Aorta (tissue), 1 donor: Measurements from ENCODE around the genes HDAC1 and BSDC1.

- PRO-cap = no peak
These were observed 30.5 kb downstream of the ZCCHC17 start for GRCh38 chr1:31327302-31327755.

DNA sequence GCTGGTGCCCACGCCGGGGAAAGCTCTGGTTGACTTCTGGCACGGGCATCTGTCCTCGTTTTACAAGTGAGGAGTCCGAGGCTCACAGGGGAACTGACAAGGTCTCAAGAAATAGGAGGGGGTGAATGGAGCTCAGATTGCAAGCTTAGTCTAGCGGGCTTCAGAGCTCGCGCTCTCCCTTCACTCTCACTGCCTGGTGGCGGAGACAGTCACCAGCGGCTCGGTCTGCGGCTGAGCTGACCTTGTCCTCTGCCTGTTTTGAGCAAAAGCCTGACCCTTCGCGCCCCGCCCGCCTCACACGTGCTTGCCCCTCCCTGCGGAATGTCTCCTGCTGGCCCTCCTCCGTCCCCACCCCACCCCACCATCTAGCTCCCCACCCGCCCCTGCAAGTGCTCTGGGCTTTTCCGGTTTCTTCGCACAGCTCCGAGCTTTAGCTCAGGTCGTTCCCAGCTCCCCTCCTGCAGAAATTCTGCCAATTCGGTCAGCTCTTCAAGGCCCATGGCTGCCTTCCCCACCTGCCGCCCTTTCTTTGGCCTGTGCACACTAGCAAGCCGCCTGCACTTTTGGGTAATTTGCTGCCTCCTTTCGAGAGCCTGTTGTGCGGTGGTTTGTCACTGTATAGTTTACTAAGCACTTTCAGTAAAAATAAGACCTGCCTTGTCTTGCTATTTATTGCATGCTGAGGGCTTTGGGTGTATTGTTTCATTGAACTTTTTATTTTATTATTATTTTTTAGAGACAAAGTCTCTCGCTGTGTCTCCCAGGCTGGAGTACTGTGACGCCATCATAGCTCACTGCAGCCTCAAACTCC is 803 bp upstream of the FABP3 start:
- PRO-cap = bidirectional peak, plus-strand start at position 189 of the sequence, minus-strand start at position 260 of the sequence

DNA sequence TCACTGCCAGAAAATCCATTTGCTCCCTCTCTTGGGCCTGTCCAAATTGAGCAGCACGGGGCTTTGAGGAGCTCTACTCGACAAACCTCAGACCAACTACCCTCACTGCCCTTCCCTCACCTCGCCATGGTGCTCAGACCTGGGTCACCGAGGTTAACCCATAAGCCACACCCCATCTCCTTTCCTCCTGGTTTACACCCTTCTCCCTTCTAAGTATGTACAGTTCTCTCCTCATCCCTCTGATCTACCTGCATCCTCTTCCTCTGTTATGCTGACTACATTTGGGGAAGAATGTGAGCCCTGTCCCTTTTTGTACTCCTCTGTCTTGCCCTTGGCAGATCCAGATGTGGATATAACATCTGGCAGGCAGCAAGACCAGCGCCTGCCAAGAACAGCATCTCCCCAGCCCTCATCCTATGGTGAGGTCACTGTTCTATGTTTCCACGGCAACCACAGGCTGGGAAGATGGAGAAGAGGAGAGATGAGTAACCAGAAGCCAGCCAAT is 3.6 kb upstream of the FABP3 start:
- PRO-cap = no peak

- PRO-cap = no peak
These were observed 1.7 kb downstream of the SERINC2 start for GRCh38 chr1:31414458-31415357.

GRCh38 chr1:31563987-31564461 is 12.3 kb upstream of the TINAGL1 start:
- PRO-cap = no peak

DNA sequence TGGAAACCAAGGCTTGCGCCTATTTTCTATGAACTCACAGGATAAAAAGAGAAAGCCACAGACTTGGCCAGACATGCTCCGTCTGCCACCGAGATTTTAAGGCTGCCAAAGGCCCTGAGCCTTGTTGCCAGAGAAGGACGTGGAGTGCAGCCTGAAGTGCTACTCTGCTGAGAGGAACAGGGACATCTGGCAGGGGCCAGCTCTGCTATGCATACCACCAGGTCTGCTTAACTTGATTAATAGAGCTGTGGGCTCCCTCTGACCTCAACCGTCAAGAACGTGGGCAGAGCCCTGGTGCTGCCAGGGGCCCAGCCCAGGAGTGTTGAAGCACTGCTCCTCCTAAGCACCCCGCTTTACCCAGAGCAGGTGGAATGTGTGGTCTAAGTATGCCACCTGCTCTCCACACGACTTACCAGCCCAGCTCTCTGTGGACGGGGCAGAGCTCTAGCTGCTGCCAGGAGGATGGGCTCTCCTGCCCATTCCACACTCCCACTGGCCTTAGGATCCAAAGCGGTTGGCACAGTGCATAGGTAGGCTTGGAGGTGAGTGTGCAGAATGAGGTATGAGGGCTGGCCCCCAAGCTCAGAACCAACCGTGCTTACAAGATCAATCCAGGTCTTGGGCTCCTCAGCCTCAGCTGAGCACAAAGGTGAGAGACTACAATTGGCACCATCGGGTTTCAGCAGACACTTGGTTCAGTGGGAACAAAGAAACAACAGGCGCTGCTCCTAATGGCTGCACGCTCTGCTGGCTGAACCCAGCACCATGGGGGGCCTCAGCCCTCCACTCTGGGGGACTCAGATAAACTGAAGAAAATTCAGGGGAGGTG is 10.7 kb downstream of the HCRTR1 start:
- PRO-cap = no peak

DNA sequence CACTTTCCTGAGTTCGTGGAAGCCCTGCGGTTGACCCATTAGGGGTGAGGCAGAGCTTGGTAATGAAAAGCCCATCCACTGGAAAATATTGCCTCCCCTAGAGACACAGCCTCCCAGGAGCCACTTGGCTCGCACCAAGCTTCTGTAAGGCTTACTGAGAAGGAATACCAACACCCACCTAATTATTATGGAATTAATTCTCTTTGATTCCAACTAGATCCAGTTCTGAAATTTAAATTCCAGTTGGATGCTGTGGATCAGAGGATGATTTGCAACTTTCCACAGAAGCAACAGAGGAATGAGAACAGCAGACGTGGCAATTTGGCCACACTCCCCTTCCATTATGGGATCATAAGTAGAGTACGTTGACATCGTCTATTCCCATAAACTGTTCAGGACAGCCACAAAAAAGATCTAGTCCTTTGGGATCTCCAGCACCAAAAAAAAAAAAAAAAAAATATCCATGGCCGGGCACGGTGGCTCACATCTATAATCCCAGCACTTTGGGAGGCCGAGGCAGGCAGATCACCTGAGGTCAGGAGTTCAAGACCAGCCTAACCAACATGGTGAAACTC is 4.2 kb upstream of the PEF1 start:
- PRO-cap = no peak

DNA sequence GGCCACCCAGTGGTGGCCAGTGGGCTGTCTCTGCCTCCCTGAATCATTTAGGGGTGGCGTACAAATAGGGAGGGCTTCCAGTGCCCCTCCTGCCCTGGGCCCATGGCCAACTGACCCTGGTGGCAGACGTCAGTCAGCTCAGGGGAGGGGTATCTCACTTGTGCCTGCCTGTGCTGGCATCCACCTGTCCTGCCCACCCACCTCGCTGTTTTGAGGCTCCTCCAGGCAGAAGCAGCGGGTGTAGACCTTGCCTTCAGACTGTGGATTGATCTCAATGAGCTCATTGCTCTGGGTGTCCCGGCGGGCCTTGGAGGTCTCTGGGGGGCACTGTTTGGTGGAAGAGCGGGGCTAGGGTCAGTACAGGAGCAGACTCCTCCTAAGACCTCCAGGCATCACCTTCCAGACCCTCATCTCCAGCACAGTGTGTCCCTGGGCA is 7.0 kb downstream of the COL16A1 start:
- PRO-cap = no peak

DNA sequence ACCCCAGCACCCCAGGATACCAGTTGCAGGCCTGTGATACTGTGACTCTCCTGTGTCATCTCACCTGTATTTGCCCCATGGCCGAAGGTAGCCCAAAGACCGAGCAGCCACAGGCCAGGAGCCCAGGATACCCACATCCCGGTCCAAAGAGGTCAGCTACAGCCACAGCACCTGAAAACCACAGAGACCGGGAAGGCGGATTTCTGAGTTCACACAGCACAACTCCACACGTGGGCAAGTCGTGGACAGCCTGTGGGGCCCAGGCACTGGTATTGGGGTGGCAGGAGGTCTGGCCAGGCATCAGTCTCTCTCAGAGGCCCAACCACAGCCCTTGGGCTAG is 1.8 kb downstream of the COL16A1 start:
- PRO-cap = no peak

DNA sequence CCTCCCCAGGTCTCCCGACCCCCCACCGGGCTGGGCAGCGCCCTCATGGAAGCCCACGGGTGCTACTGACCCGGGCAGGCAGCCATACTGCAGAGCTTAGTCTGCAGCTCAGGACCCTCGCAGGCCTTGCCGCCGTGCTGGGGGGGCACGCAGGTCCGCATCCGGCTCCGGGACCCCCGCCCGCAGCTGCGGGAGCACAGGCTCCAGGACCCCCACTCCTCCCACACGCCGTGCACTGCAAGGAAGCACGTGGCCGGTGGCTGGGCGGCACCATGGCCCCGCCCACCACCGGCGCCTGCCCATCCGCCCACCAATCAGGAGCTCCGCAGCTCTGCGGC is 21.4 kb downstream of the ADGRB2 start:
- PRO-cap = no peak

- PRO-cap = no peak
These were observed 30.8 kb downstream of the PTP4A2 start for GRCh38 chr1:31907058-31908165.

- PRO-cap = no peak
These were observed 28.8 kb upstream of the KHDRBS1 start for GRCh38 chr1:31984682-31985389.

DNA sequence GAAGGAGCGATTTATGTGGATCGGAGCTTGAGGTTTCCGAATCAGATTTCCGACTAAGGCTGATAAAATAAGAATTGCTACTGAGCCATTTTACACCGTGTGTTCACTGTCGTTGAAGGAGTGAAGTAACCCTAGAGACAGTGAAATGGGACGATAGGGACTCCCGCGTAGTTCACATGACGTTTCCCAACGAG is 1.2 kb downstream of the KHDRBS1 start:
- PRO-cap = no peak

GRCh38 chr1:32197404-32198067 is 2.9 kb upstream of the CCDC28B start:
- PRO-cap = no peak

- PRO-cap = no peak
These were observed 782 bp upstream of the CCDC28B start for GRCh38 chr1:32199540-32200085.

DNA sequence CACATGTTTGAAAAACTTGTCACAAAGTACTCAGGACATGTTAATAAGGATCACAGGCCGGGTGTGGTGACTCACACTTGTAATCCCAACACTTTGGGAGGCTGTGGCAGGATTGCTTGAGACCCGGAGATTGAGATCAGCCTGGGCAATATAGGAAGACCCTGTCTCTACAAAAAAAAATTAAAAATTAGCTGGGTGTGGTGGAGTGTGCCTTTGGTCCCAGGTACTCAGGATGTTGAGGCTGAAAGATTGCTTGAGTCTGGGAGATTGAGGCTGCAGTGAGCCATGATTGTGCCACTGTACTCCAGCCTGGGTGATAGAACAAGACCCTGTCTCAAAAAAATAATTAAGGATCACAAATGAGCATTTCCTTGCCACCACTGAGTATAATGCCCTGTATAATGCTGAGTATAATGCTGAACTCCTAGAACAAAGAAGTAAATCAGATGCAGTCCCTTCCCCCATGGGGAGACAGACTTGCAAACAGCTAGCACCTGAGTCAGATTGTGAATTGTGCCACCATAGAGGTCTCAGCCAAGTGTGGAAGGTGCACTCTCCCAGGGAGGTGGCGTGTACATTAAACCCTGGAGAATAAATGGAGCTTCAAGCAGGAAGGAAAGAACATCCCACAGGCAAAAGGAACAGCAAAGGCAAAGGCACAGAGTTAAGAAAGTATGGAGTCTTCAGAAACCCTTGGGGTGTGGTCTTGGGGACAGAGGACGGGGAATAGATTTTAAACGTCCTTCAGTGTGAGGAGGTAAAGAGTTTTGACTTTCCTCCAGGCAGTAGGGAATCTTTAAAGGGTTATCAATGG is 5.4 kb downstream of the EIF3I start:
- PRO-cap = no peak

GRCh38 chr1:32291485-32292549 is at the start of gene HDAC1:
Gene HDAC1, plus strand, starts transcription at chr1:32292083.
- PRO-cap = bidirectional peak, plus-strand start at chr1:32292140, minus-strand start at chr1:32291915

DNA sequence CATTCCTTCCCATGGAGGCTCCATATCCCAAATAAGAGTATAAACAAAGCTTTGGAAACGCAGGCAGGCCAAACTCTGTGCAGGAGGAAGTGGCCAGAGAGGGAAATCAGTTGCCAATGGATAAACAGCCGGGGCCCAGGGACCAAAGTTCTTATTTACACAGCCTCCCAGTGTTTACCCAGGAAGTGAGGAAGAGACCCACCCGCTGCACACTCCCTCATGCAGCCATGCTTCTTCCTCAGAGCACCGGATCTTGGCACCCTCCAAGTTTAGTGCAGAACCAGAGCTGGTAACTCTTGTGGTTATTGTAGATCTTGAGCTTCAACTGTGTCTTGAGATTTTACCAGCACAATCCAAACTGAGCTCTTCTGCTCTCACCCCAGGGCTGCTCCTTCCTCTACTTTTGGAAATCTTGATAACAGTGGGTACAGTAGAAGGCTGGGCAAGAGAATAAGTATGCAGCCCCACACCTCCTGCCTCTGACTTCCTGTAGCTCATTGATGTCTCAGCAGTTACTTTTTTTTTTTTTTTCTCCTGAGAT is 14.2 kb downstream of the MARCKSL1 start:
- PRO-cap = no peak

DNA sequence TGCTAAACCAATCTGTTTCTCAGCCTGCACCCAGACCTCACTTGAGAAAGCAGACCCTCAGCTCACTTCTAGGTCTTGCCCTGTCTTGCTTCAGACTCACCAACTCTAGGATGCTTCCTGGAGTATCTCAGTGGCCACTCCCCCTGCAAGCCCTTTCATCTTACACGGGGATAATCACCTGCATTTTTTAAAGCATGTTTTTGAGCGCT is 6.4 kb downstream of the BSDC1 start:
- PRO-cap = no peak

GRCh38 chr1:32393547-32394544 is at the start of gene BSDC1:
Gene BSDC1, minus strand, starts transcription at chr1:32394441.
- PRO-cap = bidirectional peak, plus-strand start at chr1:32394761, minus-strand start at chr1:32394425